H7 (cell line): Measurements from ENCODE around the genes LMOD3 and MDFIC2.

GRCh38 chr3:69111527-69111726 lies 11.0 kb downstream of the LMOD3 start:
- RAMPAGE, long total RNA = no peak

DNA sequence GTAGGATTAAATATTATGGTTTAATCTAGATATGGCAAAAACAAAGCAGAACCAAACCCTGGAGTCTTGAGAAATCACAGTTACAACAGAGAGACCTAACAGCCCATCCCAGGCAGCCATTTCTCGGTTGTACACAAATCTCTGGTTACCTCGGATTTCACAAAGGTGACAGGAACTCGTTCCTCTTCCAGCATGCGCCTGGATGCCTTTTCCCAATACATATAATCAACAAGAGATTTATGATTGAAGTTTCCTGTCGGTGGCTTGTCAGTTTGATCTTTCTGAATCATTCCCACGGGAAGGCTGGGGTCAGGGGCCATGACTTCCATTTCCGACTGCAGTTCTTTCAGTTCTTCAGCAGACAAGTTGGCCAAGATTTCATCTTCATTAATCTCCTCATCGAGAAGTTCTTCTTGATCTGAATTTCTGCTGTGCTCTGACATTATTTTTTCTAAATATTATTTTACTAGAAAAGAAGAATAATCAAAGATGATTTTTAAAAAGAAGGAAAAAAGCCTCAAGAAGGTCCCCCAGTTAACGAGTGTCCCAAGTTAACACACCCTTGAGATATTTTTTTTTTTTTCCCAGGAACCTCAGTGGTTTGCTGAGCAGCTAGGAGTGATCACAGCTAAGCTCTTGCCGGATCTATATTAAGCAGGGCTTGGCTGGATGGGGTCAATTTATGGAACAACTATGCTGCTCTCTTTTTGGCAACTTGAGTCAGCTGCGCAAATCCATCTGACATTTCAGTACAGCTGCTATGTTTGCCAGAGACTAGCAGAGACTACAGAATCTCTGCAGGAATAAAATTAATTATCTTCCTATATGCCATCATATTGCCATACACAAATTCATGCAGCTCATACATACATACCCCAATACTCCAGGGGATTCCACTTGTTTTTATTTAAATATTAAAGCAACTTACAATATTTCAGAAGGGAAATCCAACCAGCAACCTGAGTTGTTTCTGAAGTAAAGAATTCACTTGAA lies at the start of gene LMOD3:
LMOD3 (minus strand) TSS at position 652 of the 993 bp plus-strand sequence.
- RAMPAGE, long total RNA = no peak

GRCh38 chr3:69198292-69198707 lies 75.9 kb upstream of the LMOD3 start:
- RAMPAGE, long total RNA = no peak

DNA sequence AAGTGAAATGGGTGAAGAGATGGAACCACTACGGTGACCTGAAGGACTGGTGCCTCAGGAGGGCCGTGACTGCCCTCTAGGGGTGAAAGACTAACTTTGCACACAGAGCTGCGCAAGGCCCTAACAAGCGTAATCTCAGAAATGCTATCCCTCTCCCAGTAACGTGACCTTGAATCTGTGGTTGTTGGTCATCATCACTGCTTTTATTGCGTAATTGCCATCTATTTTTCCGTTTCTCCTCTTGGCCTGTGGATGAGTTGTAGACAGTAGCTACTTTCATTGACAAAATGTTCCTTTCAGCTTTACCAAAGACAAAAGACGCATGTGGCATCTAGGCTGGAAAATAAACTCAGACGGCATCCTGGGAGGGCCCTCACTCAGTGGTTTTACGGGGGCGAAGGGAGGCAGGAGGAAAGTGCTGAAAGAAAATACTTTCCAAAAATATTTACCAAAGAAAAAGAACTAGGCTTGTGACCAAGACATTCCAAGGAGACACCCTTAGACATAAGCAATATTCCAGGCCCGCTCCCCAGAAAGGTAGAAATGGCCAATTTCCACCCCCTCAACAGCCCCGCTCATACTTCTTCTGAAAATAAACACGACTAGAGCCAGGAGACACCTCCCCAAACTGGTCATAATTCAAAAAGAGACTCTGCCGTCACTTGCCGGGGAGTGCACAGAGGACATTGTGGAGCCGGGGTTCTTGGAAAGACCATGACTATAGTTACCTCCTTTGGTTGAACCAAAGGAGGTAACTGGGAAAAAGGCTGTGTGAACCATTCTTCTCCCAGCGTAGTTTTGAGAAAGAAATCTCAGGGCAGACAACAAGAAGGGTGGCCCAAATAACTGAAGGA lies 79.2 kb downstream of the FRMD4B start:
- RAMPAGE, long total RNA = no peak

DNA sequence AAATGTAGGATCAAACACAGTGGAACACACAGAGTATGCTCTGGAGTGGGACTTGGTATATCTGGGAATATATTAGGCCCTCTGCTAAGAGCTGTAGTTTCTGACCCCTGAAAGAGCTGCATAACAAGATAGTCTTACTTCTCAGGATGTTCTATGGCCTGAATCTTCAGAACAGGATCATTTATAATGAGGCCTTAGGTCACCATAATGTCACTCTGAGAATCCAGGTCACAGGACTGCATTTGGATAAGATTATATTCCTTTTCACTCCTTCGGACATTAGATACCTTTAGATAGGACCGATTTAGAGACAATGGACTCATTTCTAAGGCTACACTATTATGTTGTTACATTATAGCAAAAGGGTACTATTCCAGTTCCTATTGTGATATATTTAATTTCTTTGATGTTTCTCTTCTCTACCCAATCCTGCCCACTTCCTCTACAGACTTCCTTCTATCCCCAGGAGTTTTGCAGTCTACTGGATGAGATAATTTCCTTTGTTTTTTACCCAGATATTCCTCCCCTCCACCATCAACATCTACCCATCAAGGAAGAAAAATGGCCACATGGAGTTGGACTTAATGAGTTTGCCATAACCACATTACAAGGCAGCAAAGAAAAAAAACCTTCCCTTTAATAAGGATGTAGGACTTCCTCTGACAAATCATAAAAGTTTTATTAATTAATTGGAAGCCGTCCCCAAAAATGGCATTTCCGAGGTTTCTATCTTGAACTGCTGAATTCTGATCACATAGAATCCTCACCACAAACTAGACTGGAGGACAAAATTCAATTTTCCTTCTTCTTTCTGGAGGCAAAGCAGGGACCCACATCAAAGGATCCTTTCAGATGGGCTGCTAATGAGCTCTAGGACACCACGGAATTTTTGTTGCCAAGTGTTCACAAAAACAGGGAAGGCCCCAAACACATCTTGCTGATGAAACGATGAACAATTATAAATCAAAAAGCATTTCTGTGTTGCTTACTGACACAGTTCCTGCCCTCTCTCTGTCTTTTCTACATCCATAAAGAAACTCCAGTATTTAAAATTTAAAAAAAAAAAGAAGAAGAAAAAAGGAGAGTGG lies 33.5 kb downstream of the FRMD4B start:
- RAMPAGE, long total RNA = no peak

- RAMPAGE, long total RNA = no peak
Measured at GRCh38 chr3:69484707-69485503, 99.0 kb upstream of the FRMD4B start.

DNA sequence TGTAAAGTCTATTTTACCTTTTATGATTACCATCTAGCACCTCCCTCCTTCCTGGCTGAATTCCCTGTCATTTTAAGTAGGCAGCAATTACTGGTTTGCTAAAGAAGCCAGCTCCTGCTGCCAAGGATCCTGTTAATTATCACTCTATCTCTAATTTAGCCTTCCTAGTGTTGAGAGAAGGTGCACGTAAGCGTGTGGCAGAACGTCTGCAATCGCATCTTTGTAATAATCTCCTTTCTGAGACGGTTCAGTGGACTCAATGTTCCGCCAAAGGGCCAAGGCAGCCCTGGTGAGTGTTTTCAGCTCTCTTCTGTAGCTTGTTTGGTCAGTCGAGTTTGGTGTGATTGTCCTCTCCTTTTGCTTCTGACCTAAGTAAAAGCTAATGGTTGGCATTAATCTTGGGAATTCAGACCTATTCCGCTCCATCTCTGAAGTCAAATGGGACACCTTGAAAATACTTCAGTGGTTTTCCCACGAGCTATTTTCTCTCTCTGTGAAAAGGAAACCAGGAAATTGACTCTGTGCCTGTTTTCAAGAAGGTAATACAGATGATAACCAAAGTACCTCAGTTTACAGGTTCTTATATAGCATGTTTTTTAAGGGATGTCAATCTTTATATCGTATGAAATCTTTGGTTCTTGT lies 24.3 kb downstream of the MITF start:
- RAMPAGE, long total RNA = no peak

DNA sequence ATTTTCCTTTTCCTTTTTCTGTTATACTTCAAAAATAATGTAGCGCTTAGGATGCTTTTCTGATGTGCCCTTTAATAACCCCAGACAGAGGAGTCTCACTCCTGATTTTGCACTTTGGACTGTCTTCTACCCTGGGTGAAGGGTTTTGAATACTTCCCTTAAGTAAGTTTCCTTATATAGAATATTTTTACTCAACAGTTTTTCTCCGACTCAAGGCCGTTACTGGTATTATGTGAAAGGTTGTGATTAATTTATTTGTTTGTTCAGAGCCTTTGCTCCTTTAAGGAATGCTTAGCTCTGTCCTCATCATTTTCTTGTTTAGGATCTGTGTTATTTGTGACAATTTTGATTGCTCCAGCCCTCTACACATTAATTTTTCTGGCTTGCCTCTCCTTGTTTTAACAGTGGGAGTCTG lies 25.3 kb downstream of the MITF start:
- RAMPAGE, long total RNA = no peak

GRCh38 chr3:69771067-69771775 lies 32.0 kb downstream of the MITF start:
- RAMPAGE, long total RNA = no peak

DNA sequence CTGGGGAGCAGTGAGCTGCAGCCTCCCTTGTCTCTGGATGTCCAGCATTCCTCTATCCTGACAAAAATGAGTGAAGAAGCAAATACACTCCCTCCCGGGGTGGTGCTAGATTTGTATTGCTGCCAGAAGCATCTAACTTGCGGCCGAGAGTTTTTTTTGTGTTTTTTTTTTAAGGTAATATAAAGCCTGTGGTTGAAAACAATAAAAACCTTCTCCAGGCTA lies at the start of gene MDFIC2:
MDFIC2 (minus strand) TSS at position 54 of the 222 bp plus-strand sequence.
- RAMPAGE, long total RNA = no peak

DNA sequence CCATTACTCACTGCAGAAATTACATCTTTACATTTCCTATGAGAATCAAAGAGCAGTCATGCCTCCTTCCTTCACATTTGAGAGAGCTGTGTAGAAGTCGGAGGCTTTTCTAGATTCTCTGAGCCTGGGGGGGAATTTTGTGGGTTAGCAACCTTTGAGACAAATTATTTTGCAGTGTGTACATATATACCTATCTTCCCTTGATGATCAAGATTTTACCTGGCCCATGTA lies 491.4 kb upstream of the MDFIC2 start:
- RAMPAGE, long total RNA = no peak

GRCh38 chr3:70982357-70983423 lies 600.8 kb downstream of the FOXP1 start:
- RAMPAGE, long total RNA = no peak

DNA sequence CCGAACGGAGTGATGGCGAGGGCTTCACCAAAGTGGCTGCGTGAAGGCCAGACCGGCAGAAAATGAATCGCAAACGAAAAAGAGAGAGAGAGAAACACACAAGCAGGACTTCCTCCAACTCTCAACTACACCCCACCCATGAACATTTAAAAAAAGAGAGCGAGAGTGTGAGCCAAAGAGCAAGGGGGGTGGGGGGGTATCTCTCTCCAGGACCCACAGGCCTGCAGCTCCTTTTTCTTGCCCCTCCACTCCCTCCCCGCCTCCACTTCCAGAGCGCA lies 519.2 kb downstream of the FOXP1 start:
- RAMPAGE, long total RNA = no peak

GRCh38 chr3:71069866-71070254 lies 513.7 kb downstream of the FOXP1 start:
- RAMPAGE, long total RNA = no peak

DNA sequence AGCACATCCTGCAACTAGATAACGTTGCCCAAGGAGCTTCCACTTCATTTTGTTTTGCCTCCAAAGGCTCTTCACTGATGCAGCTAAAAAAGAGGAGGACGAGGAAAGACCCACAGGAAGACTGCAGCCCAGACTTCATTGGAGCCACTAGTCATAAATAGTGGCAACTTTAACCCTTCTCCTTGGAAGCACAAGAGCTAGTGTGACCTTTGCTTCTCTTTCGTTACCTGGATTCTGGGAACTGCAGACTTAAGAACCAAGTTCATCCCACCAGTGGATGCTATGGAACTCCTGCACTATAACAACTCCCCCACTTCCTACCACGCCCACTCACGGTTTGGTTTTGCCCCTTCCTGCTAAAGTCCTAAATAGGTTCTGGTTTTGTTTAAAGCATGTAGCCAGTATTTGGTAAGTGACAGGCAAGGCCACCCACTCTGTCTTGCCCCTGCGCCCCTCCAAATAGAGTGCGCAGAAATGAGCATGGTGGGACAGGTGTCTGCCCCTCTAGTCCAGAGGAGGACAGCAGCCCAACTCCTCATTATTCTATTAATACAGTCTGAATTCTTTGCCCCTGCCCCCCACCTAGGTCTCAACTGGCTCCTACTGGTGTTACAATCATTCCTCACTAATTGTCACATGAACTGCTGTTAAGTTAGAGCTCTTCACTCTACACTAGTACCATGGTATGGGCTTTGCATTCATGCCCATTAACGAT lies 504.7 kb downstream of the FOXP1 start:
- RAMPAGE, long total RNA = no peak

- RAMPAGE, long total RNA = no peak
Measured at GRCh38 chr3:71112416-71112969, 471.0 kb downstream of the FOXP1 start.

DNA sequence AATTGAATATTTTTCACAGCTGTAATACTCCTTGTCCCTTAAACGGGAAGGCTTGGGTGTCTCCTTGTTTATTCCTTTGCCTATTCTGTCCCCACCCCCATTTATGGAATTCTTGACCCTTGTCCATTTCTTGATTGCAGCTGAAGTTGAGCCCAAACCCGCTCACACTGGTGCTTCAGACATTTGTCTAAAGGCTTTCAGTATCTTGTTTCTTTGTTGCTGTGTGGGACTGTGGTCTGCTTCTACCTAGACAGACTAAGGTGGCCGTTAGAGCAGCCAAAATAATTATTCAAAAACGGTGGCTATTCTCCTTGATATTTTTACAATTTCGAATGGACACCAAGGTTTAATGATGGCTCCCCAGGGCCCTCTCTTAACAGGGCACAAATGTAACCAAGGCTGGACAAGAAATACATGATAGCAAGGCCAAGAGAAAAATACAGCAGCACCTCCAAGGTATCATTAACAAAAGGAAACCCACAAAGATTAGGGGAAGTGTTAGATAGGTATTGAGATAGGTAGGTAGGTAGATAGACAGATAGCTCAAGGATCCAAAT lies 449.5 kb downstream of the FOXP1 start:
- RAMPAGE, long total RNA = no peak

DNA sequence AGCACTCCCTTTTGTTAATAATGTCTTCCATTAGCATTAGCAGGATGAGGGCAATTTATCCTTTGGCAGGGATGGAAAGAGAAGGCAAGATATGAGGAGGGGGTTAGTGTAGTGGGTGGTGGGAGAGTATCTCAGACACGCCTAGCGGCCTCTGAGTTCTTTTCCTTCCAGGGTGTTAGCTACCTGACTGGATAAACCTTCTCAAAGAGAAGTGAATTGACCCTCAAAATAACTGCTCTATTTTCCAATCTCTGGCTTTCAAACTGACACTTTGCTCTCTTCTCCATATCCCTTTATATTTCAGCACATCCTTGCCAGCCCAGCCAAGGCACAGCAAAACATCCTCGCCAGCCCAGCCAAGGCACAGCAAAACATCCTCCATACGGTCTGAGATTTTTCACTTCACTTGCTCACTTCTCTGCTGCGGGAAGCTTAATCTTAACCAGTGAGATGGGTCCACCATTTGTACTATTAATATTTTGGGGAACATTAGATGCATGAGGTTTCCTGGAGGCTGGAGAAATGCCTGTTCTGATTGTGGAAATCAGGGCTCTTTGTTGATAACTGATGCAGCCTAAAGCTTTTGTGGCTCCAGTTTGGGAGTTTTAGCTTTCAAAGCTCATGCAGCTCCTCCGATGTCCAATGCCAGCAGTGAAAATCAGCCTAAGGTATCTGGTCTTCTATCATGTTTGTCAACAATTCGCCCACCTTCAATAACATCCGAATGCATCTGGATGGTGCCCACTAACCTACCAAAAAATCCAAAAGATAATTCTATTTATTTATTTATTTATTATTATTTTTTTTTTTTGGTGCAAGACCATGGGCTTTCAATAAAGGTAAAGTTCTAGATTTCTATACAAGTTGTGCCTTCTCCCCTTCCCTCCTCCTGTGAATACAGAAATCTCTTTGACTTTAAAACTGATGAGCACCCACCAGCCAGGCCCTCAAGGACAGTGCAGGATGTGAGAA lies 446.2 kb downstream of the FOXP1 start:
- RAMPAGE, long total RNA = no peak

GRCh38 chr3:71141314-71141777 lies 442.2 kb downstream of the FOXP1 start:
- RAMPAGE, long total RNA = no peak

GRCh38 chr3:71163547-71164003 lies 420.0 kb downstream of the FOXP1 start:
- RAMPAGE, long total RNA = no peak